AG09309 (cell line): ENCODE measurements around a stretch of chr3.

GRCh38 chr3:157160225-157160420 lies 176 bp upstream of the CCNL1 start:
- RRBS, result 2% methylated on average over 3 of the region's 16 CpGs

DNA sequence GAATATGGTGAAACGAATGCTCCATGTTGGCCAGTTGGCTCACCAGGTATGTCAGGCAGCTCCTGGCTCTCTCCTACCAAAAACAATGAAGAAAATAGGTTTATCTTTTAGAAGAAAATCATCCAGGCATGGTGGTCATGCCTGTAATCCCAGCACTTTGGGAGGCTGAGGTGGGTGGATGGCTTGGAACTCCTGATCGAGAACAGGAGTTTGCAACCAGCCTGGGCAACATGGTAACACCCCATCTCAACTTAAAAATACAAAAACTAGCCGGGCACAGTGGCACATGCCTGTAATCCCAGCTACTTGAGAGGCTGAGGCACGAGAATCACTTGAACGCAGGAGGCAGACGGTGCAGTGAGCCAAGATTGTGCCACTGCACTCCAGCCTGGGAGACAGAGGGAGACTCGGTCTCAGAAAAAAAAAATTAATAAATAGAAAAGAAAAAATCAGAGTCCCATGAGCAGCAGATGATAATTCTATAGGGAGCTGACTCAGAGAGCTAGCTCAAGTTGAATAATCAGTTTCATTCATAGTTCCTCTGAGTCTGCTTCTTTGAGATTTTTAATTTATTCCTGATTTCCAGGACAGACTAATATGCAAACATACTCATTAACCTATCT lies 55.2 kb upstream of the PTX3 start:
- RRBS, result no CpG with 5 or more reads among the region's 7 CpGs

DNA sequence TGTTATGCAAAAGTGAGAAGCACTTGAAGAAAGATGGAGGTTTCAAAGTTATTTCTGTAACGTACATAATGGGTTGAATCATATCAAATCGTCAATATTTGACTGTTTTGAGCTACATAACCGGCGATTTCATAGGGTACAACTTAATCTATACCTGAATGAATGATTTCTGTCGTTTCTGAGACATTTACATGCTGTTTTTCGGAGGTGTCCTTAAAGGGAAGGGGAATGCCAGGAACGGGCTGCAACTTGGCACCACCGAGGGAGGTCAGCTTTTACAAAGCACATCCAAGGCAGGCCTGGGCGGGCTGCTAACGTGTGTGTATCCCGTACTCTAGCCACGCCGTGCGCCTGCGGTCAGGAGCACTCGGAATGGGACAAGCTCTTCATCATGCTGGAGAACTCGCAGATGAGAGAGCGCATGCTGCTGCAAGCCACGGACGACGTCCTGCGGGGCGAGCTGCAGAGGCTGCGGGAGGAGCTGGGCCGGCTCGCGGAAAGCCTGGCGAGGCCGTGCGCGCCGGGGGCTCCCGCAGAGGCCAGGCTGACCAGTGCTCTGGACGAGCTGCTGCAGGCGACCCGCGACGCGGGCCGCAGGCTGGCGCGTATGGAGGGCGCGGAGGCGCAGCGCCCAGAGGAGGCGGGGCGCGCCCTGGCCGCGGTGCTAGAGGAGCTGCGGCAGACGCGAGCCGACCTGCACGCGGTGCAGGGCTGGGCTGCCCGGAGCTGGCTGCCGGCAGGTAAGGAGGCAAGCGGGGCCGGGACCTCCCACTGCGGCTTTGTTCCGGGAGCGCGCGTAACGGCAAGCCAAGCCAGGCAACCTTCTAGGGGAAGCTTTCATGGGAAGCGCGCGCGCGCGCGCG lies 756 bp downstream of the PTX3 start:
- RRBS, result no CpG with 5 or more reads among the region's 75 CpGs

GRCh38 chr3:158633124-158633412 lies 11.3 kb upstream of the GFM1 start:
- RRBS, result no CpG with 5 or more reads among the region's 6 CpGs

DNA sequence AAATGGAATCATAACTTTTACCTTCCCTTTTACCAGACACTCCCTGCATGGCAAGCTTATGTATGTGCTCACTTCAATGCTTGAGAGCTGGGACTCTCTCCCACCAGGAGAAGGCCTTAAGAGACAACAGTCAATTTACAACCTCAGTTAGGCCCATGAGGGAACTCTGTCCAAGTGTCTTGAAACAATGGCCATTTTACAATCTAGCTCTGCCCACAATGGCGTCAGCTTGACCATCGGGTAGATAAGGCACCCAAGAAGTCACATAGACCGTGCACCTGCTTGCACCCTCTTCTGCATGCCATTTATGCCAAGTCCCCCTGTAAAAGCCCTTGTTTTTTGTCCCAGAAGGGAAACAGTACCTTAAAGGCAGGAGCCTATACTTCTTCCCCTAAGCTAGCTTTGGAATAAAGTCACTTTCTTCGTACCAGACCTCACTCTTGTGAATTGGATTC lies 26.5 kb upstream of the LXN start:
- RRBS, result no CpG with 5 or more reads among the region's 4 CpGs

DNA sequence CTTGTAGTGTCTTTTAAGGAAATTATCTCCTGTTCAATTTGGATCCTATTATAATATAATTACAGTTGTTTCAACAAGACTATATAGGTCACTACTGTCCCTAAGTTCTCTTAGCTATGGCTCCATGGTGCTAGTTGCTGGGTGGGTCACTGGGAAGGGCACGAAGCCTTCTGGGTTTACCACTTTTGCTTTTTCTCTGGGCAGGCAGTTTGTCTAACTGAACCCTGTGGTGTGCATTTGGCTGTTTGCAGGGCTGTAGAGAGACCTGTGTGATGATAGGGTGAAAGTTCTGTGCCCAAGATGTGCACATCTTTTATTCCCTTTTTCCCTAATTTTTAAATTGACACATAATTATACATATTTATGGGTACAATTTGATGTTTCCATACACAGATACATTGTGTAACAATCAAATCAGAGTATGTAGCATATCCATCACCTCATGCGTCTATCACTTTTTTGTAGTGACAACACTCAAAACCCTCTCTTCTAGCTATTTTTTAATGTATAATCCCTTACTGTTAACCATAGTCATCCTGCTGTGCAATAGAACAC lies 16.1 kb downstream of the MFSD1 start:
- RRBS, result no CpG with 5 or more reads among the region's 2 CpGs

DNA sequence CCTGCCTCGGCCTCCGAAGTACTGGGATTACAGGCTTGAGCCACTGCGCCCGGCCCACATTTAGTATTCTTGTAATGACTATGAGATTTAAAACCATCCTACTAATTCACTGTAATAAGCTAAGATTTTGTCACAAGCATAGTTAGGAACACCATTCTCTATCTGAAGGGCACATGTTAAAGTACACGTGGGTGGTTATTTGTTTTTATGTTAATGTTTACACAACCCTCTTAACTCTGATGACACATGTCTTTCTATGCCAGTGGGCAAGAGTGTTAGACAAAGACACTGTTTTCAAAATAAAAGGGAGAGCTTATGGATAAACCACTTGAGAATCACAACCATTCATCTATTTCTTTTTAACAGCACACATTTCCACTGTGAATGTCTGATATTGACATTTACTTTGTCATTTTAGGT lies 178.0 kb downstream of the IQCJ-SCHIP1 start:
- RRBS, result no CpG with 5 or more reads among the region's 5 CpGs

DNA sequence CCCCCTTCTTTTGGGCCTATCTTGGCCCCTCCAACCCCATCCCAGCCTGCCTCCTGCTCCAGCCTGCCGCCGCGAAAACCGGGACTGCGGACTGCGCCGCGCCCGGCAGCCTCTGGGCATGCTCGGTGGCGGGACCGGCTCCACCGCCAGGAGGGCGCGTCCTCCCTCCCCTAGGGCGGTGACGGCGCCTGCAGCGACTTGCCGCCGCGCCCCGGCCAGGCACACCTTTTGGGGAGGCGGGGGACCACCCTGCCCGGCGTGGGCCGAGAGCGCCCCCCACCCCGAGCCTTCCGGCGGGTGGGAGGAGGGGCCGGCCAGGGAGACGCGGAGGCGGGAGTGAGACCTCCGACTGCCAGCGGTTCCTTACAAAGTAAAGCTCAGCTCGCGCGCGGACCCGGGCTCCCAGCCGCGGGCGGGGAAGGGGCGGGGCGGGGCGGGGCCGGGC lies 461.7 kb upstream of the C3orf80 start:
- RRBS, result 2% methylated on average over 34 of the region's 49 CpGs

DNA sequence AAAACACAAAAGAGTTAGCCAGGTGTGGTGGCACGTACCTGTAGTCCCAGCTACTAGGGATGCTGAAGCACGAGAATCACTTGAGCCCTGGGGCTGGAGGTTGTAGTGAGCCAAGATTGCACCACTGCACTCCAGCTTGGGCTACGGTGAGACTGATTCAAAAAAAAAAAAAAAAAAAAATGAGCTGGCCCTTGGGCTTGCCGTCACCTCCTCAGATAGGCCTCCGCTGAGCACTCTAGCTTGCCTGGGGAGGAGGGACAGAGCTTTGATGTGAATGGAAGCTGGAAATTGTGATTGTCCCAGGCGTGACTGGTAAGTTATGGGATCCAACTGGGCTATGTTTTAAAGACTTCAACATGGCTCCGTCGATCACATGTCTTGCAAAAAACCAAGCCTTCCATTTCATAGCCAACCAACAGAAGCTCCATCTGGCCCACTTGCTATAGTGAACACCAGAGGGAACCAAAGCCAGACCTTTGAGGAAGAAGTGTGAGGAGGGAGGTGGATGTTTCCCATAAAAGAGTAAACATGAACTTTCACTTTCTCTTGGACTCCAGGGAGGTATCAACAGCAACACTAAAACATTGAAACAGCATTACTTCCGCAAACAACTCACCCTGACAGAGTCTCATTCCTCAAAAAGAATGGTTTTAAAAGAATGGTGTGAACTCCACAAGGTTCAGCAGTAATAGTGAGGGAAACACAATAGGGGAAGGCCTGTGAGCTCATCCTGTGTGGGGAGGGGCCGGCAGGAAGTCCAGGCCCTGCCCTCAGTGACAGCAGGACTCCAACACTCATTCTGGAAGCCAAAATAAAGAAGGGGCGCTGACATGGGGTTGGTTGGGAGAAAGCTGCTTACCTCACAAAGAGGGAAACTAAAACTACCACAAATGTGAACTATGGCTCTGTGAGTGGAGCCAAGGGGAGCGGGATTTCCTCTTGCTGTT lies 295.8 kb upstream of the C3orf80 start:
- RRBS, result no CpG with 5 or more reads among the region's 12 CpGs

DNA sequence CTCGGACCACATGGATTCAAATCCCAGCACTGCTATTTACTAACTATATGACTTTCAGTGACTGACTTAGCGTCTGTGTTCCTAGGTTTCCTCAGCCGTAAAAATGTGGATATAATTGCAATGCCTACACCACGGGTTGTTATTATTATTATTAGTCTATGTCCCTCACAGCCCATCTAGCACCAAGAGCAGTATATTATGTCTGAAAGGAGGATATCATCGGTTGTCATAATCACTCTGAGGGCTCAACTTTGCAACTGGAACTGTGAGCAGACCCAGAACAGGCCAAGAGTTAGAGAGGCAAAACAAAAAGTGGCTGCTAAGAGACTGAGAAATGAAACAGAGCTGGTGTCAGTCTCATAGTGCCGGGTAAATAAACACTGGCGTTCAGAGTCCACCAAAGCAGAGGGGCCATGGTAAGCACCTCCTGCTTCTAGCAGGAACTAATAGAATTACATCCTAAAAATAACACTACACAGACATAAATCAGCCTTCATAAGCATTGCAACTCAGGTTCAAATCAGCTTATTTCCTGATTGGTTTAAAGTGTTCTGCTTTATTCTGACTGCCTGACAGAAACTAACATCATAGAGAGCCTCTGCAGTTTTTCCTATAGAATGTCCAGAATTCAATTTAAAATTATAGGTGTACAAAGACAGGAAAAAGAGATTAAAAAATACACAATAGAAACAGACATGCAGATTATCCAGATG lies 246.9 kb upstream of the C3orf80 start:
- RRBS, result no CpG with 5 or more reads among the region's 7 CpGs

GRCh38 chr3:160404095-160405268 lies 5.0 kb downstream of the SMC4 start:
- RRBS, result no CpG with 5 or more reads among the region's 7 CpGs

- RRBS, result no CpG with 5 or more reads among the region's 7 CpGs
Observed at GRCh38 chr3:160413066-160413900, 13.8 kb downstream of the SMC4 start.

- RRBS, result no CpG with 5 or more reads among the region's 8 CpGs
Observed at GRCh38 chr3:160417602-160418132, 18.2 kb downstream of the SMC4 start.

- RRBS, result no CpG with 5 or more reads among the region's 3 CpGs
Observed at GRCh38 chr3:160459870-160460275, 10.3 kb upstream of the TRIM59 start.

GRCh38 chr3:160521776-160522268 lies 43.5 kb downstream of the KPNA4 start:
- RRBS, result no CpG with 5 or more reads among the region's 4 CpGs

DNA sequence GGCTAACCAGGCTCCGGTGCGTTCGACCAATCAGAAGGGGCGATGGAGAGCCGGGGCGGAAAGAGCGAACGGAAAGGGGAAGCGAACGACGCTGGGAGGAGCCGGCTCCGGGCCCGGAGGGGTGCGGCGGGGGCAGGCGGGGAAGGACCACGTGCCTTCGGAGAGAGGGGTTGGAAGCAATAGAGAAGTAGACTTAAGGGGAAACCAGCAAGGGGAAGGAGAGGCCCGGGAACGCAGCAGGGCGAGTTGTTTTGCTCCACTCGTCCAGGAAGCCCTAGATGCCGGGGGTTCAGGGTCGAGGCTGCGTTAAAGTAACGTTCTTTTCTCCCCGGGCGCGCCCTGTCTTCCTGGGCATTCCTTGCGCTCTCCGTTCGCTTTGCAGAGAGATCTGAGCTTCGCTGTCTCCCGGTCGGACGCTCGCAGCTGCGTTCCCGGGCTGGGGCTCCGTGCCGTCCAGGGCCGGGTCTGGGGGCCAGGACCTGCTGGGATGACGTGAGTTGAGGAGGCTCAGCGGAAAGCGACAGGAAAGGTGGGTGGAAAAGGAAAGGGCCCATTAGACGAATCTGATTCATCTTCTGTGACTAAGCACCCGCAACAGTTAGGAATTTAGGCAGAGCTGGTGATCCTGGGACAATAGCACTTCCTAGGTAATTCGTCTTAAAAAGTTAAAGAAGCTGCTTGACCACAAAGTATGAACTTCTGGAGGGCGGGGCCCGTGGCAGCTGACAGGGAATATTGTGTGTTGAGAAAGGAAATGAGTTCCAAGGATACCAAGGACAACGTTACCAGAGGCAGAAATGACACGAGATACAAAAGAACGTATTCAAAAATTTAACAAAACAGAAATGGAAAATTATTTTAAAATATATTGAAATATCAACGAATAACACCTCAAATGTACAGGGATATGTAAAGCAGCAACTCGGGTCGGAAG lies 521 bp upstream of the KPNA4 start:
- RRBS, result 2% methylated on average over 20 of the region's 57 CpGs

- RRBS, result no CpG with 5 or more reads among the region's 1 CpG
Observed at GRCh38 chr3:160666117-160666419, 10.9 kb upstream of the ARL14 start.

DNA sequence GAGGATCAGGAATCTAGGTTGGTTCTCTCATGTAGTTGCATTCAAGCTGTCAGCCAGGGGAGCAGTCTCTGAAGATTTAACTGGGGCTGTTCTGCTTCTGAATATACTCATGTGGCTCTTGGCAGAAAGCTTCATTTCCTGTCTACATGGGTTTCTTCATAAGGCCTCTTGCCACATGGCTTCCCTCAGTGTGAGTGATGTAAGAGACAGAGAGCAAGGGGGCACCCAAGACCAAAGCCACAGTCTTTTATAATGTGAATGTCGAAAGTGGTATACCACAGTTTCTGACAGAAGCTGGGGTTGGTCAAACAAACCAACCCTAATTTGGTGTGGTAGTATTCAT lies 123.9 kb downstream of the B3GALNT1 start:
- RRBS, result no CpG with 5 or more reads among the region's 1 CpG

DNA sequence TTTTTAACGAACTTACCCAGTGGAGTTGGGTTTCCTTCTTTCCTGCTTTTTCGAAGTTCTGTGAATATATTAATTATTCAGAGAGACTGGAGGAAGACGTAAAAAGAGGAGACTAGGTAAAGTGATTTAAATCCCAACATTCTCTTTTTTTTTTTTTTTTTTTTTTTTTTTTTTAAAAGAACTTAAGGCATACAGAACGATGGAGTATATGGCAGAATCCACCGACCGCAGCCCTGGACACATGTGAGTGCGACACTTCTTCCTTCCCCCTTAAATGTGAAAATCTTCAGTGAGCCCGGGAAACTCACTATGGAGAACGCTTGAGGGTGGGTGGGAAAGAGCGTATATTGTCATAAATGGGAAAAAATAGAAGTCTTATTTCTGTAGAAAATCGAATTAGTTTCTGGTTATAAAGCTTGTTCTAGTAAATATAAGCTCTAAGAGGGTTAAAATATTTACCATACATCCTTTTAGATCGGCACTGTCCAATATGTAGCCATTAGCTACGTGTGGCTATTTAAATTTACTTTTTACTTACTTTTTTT lies 776 bp downstream of the NMD3 start:
- RRBS, result no CpG with 5 or more reads among the region's 13 CpGs